Right common carotid artery plus branches (tissue), 1 donor: Measurements from ENCODE around the genes AQP3 and IL11RA.

DNA sequence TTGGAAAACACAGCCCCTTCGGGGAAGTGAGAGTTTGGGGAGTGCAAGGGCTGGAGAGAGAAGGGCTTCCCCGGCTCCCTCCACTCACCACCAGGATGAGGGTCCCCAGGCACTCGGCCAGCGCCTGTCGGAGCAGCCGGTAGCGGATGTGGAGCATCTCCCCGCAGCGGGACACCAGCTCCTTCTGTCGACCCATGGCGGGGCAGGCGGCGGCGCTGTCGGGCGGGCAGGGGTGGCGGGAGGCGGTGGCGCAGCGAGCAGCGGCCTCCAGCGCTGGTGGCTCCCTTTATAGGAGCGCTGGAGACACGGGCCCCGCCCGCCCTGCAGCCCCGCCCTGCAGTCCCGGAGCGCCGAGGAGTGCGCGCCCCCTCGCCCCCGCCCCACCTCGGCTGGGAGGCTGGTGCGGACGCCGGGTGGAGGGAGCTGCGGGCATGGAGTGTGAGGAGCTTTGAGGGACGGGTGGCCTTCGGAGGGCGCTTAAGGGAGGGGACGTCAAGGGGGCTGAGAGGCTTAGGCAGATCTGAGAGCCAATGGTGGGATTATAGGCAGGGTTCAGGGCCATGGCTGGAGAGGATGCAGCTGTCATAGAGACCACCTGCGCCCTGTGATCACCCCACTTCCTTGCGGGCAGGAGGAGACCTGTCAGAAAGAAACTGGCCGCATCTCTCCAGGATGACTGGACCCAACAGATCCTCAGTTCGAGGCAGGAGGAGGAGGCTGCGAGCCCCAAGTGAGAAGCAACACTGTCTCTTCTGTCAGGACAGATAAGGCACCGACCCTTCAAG is at the start of gene AQP3:
TSS of gene AQP3 (minus strand) at position 259 of the 785 bp plus-strand sequence.
- PRO-cap = unidirectional peak, minus-strand start at position 259 of the sequence

GRCh38 chr9:33452634-33453344 is 5.4 kb upstream of the AQP3 start:
- PRO-cap = no peak

- PRO-cap = bidirectional peak, plus-strand start at chr9:33474140, minus-strand start at chr9:33473919
Measured at GRCh38 chr9:33473990-33474291, 217 bp upstream of the NOL6 start.

DNA sequence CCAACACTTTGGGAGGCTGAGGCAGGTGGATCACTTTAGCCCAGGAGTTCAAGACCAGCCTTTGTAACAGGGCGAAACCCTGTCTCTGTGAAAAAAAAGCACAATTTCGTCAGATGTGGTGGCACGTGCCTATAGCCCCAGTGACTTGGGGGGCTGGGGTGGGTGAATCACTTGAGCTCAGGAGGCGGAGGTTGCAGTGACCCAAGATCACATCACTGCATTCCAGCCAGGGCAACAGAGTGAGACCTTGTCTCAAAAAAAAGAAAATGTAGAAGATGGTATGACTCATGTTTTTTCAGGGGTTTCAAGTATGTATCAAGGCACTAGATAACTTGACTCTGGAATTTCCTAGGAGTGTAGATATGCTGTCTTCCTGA is 17.5 kb upstream of the ANKRD18B start:
- PRO-cap = no peak

DNA sequence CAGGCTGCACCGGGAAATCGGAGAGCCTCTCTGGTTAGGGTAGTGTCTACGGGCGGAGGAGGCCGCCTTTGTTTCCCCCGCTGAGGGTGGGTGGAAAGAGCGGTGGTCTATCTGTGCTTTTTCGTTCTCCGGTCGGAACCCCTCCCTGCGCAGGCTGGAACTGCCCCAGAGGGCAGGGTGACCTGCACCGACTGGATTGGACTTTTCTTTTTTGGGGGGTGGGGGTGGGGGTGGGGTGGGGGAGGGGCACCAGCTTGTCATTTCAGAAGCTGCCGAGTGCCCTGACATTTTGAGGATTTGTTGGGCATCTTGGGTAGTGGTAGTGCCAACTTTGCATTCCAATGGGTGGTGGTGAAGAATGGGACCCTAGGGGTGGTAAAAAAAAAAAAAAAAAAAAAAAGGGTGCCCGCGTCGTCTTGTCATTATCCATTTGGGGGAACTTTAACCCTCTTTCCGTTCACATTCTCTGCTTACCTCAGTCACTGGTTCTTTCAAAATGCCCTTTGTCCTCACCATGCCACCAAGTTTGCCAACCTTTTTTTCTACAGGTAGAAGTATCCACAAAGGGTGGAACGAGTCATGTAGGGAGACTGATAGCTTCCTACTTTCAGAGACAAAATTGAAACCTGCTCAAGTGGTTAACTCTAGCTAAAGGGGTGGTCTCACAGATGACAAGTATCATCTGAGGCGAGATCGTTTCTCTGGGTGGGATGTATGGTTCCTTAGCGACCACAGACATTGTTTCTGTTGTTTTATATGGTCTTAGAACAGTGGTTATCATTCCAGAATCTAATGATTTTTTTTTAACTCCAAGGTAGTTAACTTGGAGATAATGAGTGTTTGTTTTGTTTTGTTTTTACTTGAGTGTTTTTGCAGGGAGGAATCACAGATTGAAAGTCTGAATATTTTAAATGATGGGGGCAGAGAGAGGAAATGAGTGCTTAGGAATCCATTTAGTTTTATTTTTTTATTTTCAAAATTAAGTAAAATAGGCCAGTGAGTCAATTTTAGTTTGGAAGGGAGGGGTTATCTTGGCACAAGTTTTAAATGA is 1.5 kb downstream of the UBE2R2 start:
- PRO-cap = bidirectional peak, plus-strand start at position 42 of the sequence, minus-strand start outside the sequence; unidirectional peak, minus-strand start at position 156 of the sequence

- PRO-cap = no peak
Measured at GRCh38 chr9:33972965-33973535, 75.6 kb downstream of the UBAP2 start.

- PRO-cap = no peak
Measured at GRCh38 chr9:33996089-33996672, 52.5 kb downstream of the UBAP2 start.

DNA sequence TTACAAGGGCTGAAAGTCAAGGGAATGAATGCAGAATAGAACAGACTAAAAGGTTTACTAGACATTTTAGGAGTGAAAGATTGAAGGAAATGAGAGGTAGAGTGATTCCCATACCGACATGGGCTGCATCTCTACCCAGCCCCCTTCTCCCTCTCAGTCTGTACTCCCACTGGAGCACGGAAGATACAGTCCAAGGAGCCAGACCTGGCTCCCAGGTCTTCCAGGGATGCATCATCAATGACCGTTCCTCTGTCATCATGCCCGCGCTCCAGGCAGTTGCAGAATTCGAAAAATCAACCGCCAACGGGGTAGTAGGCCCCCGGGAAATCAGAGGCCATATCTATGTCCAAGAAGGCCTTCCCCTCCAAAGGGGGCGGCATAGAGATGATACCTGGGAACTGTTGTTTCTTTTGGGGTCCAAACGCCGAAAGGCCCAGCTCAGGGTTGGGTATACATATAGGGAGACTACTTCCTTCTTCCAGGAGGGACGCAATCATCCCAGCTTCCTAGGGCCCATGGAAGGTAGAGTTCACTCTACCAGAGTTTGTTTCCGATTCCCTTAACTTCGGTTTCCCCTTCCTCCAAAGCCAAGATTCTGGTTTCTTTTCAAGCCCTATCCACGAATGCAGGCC is 891 bp downstream of the DCAF12 start:
- PRO-cap = no peak

GRCh38 chr9:34178335-34178734 is 508 bp upstream of the UBAP1 start:
- PRO-cap = no peak

- PRO-cap = no peak
Measured at GRCh38 chr9:34369859-34370287, 6.8 kb downstream of the MYORG start.

GRCh38 chr9:34428456-34429157 is 29.8 kb downstream of the FAM219A start:
- PRO-cap = no peak

GRCh38 chr9:34432021-34432739 is 26.2 kb downstream of the FAM219A start:
- PRO-cap = no peak

- PRO-cap = no peak
Measured at GRCh38 chr9:34438674-34439069, 19.7 kb downstream of the FAM219A start.

DNA sequence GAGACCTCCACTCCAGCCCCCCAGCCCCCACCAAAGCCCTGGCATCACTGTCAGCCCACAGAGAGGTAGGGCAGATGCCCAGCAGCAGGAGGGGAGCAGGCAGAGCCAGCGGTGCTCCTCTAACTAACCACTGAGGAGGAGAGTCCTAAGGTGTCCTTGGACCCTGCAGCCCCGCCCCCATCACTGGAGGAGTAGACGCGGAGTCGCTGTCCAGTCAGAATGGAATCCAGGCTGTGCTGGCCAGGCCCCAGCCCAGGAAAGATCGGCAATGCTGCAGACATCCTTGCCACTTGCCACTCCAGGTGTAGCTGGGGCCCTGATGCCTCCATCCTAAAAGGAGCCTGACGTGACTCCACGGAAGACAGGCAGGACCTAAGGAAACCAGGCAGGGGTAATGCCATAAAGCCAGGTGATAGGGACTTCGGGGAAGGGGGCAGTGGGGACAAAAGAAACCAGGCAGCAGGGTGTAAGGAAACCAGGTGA is 12.5 kb downstream of the CNTFR start:
- PRO-cap = no peak

DNA sequence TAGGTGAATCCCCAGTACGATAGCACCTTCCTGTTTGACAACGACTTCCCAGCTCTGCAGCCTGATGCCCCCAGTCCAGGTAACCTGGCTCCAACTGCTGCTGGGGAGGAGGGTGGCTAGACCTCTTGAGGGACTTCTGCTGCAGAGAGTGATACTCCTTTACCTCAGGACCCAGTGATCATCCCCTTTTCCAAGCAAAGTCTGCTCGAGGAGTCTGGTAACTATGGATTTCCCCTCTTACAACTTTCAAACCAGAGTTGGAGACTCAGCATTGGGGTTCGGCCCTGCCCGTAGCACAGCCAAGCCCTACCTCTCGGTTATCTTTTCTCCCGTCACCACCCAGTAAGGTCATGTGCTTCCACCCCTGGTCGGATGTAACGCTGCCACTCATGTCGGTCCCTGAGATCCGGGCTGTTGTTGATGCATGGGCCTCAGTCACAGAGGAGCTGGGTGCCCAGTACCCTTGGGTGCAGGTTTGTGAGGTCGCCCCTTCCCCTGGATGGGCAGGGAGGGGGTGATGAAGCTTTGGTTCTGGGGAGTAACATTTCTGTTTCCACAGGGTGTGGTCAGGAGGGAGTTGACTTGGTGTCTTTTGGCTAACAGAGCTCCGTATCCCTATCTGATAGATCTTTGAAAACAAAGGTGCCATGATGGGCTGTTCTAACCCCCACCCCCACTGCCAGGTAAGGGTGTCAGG is 1.2 kb downstream of the GALT start:
- PRO-cap = no peak

GRCh38 chr9:34651261-34652579 is at the start of gene IL11RA:
Gene IL11RA, plus strand, starts transcription at chr9:34652185.
- PRO-cap = bidirectional peak, plus-strand start at chr9:34652185, minus-strand start at chr9:34652017

DNA sequence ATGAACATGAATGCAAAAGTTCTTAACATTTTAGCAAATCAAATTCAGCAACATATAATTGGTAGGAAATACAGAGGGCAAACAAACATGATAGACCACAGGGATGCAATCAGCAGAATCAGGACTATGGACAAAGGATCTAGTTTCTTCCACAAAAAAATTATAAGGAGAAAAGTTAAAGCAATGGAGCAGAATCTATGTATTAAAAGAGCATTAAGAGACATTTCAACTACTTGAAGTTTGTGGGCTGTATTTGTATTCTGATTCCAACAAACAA is 5.7 kb upstream of the FAM205C start:
- PRO-cap = no peak

- PRO-cap = bidirectional peak, plus-strand start at chr9:34990258, minus-strand start at chr9:34990079; bidirectional peak, plus-strand start at chr9:34990548, minus-strand start at chr9:34990341
Measured at GRCh38 chr9:34989858-34990855, 612 bp downstream of the DNAJB5 start.

DNA sequence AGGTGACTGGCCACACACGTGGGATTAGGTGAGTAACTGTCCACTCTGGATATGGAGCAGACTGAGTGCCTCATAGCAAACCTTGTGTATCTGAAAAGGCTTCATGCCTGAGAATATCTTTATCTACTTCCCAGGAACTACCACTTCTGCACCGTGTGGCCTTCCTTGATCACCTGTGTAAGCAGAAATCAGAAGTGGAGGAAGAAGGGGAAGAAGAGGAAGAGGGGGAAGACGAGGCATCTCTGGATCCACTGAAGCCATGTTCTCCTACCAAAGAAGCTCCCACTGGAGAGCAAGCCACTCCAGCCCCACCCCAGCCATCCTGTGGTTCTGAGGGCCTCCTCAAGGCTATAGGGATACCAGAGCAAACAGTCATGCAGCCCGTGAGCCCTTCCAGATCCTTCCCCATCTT is 693 bp downstream of the C9orf131 start:
- PRO-cap = no peak

- PRO-cap = no peak
Measured at GRCh38 chr9:35043139-35043670, 1.2 kb downstream of the C9orf131 start.